Measurements from ENCODE around the gene TM7SF2.

CAGE:
- cytosol, long polyA minus RNA: no peak
- cytosol, long polyA plus RNA: no peak
- long polyA plus RNA: no peak
- nucleus, long polyA minus RNA: no peak
- nucleus, long polyA plus RNA: no peak
Measured at GRCh38 chr11:64894710-64895346, 16.4 kb upstream of the EHD1 start.

GRCh38 chr11:64896337-64896988 lies 18.0 kb upstream of the EHD1 start:
CAGE:
- cytosol, long polyA minus RNA: no peak
- cytosol, long polyA plus RNA: no peak
- long polyA plus RNA: no peak
- nucleus, long polyA minus RNA: no peak
- nucleus, long polyA plus RNA: no peak

DNA sequence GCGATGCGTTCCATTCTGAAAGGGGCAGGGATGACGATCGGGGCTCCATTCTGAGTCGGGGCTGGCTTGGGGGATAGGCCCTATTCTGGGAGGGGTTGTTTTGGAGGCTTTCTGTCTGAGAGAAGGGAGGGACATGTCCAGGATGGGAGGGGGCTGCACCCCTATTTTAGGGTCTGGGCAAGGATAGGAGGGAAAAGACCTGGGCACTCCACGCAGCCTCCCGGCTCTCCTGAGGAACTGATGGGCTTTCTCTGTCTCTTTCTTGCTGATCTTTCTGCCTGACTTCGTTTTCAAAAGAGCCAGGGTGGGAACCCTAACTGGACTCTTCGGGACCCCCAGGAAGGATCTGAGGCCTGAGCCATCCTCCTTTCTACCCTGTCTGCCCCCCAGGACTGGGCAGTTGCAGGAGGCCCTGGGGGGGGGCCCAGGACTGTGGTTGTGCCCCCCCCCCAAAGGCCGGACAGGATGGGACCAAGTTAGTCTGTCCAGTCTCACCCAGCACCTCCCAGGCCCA lies 742 bp downstream of the PPP2R5B start:
CAGE:
- cytosol, long polyA minus RNA: no peak
- cytosol, long polyA plus RNA: no peak
- long polyA plus RNA: no peak
- nucleus, long polyA minus RNA: no peak
- nucleus, long polyA plus RNA: no peak

DNA sequence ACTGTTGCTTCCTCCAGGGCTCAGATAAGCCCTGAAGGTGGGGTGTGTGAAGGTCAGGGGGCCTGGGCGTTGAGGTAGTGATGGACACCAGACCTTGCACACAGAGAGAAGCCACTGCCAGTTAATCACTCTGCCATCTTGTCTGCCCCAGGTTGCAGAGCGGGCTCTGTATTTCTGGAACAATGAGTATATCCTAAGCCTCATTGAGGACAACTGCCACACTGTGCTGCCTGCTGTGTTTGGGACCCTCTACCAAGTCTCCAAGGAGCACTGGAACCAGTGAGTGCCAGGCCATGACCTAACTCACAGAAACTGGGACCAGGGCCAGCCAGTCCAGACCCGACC lies 3.1 kb downstream of the GPHA2 start:
CAGE:
- cytosol, long polyA minus RNA: no peak
- cytosol, long polyA plus RNA: no peak
- long polyA plus RNA: no peak
- nucleus, long polyA minus RNA: no peak
- nucleus, long polyA plus RNA: no peak

CAGE:
- cytosol, long polyA minus RNA: no peak
- cytosol, long polyA plus RNA: no peak
- long polyA plus RNA: no peak
- nucleus, long polyA minus RNA: no peak
- nucleus, long polyA plus RNA: no peak
Measured at GRCh38 chr11:65077388-65077898, 6.4 kb downstream of the CDCA5 start.

CAGE:
- cytosol, long polyA minus RNA: no peak
- cytosol, long polyA plus RNA: no peak
- long polyA plus RNA: no peak
- nucleus, long polyA minus RNA: no peak
- nucleus, long polyA plus RNA: no peak
Measured at GRCh38 chr11:65083500-65083716, 432 bp downstream of the CDCA5 start.

DNA sequence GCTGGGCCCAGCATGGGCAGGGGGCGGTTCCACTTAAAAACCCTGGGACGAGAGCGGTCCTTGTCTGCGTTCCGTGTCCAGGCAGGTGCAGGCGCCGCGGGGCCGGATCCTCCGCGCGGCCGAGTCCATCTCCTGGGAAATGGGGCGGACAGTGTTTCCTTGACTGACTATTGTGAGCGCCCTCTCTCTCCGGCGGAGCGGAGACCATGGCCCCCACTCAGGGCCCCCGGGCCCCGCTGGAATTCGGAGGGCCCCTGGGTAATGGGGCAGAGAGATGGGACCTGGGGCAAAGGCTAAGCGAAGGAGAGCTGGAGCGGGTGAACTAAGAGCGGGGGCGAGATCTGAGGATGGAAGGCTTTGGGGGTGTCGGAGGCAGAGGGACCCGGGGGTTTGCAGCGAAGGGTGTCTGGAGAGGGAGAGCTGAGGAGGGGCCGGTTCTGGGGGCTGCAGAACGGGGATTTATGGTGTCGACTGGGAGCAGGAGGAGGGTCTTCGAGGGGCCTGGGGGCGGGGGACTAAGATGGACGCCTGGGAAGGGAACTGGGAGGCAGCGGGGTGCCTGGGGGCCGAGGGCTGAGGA lies at the start of gene TM7SF2:
TM7SF2 (plus strand) TSS at position 63 of the 580 bp plus-strand sequence.
CAGE:
- cytosol, long polyA minus RNA: no peak
- cytosol, long polyA plus RNA: start-site peak on the plus strand centred at position 92 of the sequence, 112 bp wide, 104 and 8 reads in 2 replicates
- long polyA plus RNA: no peak
- nucleus, long polyA minus RNA: no peak
- nucleus, long polyA plus RNA: no peak

GRCh38 chr11:65112390-65113078 lies 862 bp downstream of the TM7SF2 start:
CAGE:
- cytosol, long polyA minus RNA: no peak
- cytosol, long polyA plus RNA: no peak
- long polyA plus RNA: no peak
- nucleus, long polyA minus RNA: no peak
- nucleus, long polyA plus RNA: no peak

CAGE:
- cytosol, long polyA minus RNA: no peak
- cytosol, long polyA plus RNA: no peak
- long polyA plus RNA: no peak
- nucleus, long polyA minus RNA: no peak
- nucleus, long polyA plus RNA: no peak
Measured at GRCh38 chr11:65114702-65115649, 2.5 kb downstream of the ZNHIT2 start.

GRCh38 chr11:65116304-65117273 lies 912 bp downstream of the ZNHIT2 start:
CAGE:
- cytosol, long polyA minus RNA: no peak
- cytosol, long polyA plus RNA: no peak
- long polyA plus RNA: no peak
- nucleus, long polyA minus RNA: no peak
- nucleus, long polyA plus RNA: no peak

DNA sequence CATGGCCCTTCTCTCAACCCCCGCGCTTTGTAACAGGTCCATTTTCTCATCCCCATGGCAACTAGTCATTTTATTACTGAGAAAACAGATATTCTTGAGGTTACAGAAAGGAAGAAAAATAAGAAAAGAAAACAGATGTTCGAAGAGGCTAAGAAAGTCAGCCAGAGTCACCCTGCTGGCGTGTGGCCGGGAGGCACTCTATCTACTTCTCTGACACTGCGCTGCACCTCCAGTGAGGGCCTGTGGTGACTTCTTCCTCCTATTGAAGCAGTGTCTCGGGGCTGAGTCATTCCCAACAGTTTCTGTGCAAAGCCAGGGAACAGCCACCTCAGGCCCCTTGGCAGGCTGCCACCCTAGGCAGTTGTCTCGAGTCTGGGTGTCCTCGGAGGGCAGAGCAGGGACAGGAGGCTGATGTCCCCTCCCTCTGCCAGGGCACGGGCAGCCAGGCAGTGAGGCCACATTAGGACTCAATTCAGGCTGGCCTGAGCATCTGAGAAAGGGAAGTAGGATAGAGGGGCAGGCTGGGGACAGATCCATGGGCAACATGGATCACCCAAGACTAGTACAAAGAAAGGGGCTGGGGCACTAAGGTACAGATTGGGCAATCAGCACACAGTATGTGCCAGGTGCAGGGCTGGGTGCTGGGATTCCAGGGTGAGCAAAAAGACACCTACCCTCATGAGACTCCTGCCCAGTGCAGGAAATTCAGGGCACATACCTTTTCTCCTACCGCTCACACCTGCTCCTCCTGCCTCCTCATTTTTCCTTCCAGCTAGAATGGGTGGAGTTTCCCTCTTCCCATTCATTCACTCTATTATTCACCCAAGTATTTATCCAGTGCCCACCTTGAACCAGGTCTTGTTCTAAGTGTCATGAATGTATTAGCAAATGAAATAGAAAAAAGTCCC lies 16.5 kb upstream of the SYVN1 start:
CAGE:
- cytosol, long polyA minus RNA: no peak
- cytosol, long polyA plus RNA: no peak
- long polyA plus RNA: no peak
- nucleus, long polyA minus RNA: no peak
- nucleus, long polyA plus RNA: no peak

DNA sequence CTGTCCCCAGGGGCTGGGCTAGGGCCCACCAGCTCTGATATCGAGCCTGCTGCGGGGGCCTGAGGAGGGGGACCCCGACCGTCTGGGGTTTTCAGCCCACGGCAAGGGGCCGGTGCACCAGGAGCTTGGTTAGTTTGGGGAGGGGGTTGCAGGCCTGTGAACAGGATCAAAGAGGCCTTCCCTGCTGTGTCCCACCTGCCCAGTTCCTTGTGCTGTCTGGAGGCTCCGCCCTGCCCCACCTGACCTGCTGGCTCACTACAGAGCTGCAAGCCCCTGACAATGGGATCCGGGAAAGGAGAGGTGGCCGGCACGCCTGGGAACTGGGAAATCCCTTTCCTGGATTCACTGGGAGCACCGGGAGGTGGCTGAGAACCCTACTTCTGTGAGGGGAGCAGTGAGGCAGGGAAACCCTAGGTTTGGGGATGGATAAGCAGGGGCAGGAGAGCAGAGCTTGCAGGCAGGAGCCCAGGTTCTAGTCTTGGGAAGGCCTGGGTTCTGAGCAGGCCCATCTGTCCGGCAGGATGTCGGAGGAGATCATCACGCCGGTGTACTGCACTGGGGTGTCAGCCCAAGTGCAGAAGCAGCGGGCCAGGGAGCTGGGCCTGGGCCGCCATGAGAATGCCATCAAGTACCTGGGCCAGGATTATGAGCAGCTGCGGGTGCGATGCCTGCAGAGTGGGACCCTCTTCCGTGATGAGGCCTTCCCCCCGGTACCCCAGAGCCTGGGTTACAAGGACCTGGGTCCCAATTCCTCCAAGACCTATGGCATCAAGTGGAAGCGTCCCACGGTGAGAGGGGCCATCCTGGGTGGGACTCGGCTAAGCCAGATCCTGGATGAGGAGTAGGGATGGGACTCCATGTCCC lies 685 bp downstream of the CAPN1 start:
CAGE:
- cytosol, long polyA minus RNA: no peak
- cytosol, long polyA plus RNA: start-site peak on the plus strand centred at position 323 of the sequence, 110 bp wide, 109 and 36 reads in 2 replicates
- long polyA plus RNA: no peak
- nucleus, long polyA minus RNA: no peak
- nucleus, long polyA plus RNA: no peak

GRCh38 chr11:65207891-65208400 lies 26.2 kb downstream of the CAPN1 start:
CAGE:
- cytosol, long polyA minus RNA: no peak
- cytosol, long polyA plus RNA: no peak
- long polyA plus RNA: no peak
- nucleus, long polyA minus RNA: no peak
- nucleus, long polyA plus RNA: no peak

DNA sequence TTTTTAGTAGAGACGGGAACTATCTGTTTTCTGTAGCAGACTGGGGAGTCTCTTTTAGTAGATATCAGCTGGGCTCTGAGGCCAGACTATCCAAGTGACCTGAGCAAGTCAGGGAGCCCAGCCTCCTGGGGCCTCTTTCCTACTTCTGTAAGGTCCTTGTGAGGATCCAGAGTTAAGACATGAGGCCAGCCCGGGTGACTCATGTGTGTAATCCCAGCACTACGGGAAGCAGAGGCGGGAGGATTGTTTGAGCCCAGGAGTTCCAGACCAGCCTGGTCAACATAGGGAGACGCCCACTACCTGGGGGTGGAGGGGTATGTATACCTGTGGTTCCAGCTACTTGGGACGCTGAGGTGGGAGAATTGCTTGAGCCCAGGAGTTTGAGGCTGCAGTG lies 36.9 kb upstream of the POLA2 start:
CAGE:
- cytosol, long polyA minus RNA: no peak
- cytosol, long polyA plus RNA: no peak
- long polyA plus RNA: no peak
- nucleus, long polyA minus RNA: no peak
- nucleus, long polyA plus RNA: no peak

GRCh38 chr11:65297191-65297569 lies 17.5 kb upstream of the CDC42EP2 start:
CAGE:
- cytosol, long polyA minus RNA: no peak
- cytosol, long polyA plus RNA: no peak
- long polyA plus RNA: no peak
- nucleus, long polyA minus RNA: no peak
- nucleus, long polyA plus RNA: no peak

CAGE:
- cytosol, long polyA minus RNA: no peak
- cytosol, long polyA plus RNA: no peak
- long polyA plus RNA: no peak
- nucleus, long polyA minus RNA: no peak
- nucleus, long polyA plus RNA: no peak
Measured at GRCh38 chr11:65315179-65316274, 861 bp downstream of the CDC42EP2 start.

GRCh38 chr11:65390715-65391101 lies 4.3 kb downstream of the FRMD8 start:
CAGE:
- cytosol, long polyA minus RNA: no peak
- cytosol, long polyA plus RNA: no peak
- long polyA plus RNA: no peak
- nucleus, long polyA minus RNA: no peak
- nucleus, long polyA plus RNA: no peak

DNA sequence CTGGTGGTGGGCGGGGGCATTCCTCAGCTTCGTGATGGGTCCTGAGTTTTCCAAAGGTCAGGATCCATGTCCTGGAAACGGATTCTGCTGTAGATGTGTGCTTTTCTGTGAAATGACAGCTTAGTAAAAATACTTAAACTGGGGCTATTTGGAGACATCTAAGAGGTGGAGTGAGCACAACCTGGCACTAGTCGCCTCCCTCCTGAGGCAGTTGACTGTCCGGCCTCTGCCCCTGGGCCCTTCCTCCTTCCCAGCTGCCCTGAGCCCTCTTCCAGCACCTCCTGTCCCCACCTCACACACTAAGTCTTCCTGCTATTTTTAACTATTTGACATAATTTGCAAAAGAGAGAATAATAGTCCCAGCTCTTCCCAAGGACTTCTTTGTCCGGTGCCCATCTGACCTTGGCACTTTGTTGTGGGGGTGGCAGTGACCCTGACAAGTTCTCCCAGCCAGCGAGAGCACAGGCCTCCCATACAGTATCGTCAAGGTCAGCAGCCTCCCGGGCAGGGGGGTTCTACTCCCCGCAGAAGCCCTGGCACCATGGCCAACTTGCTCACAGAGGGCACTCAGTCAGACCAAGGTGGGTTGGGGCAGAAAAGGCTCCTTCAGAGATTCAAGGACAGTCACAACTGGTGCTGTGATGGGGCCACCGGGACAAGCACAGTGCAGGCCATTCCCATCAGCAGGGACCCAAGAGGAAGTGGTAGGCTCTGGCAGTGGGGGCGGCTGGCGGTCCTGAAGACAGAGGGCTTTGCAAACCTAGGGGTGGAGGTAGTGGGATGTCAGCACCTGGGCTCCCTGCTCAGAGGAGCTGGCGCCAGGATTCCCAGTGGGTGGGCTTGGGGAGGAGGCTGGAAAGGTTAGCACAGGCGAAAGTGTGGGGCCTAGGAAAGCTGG lies 30.6 kb downstream of the FRMD8 start:
CAGE:
- cytosol, long polyA minus RNA: no peak
- cytosol, long polyA plus RNA: no peak
- long polyA plus RNA: no peak
- nucleus, long polyA minus RNA: no peak
- nucleus, long polyA plus RNA: no peak

DNA sequence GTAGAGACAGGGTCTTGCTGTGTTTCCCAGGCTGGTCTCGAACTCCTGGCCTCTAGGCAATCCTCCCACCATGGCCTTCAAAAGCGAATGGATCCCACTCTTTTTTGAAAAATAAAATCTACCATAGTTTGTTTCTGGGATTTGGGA lies 34.2 kb downstream of the FRMD8 start:
CAGE:
- cytosol, long polyA minus RNA: no peak
- cytosol, long polyA plus RNA: no peak
- long polyA plus RNA: no peak
- nucleus, long polyA minus RNA: no peak
- nucleus, long polyA plus RNA: no peak

DNA sequence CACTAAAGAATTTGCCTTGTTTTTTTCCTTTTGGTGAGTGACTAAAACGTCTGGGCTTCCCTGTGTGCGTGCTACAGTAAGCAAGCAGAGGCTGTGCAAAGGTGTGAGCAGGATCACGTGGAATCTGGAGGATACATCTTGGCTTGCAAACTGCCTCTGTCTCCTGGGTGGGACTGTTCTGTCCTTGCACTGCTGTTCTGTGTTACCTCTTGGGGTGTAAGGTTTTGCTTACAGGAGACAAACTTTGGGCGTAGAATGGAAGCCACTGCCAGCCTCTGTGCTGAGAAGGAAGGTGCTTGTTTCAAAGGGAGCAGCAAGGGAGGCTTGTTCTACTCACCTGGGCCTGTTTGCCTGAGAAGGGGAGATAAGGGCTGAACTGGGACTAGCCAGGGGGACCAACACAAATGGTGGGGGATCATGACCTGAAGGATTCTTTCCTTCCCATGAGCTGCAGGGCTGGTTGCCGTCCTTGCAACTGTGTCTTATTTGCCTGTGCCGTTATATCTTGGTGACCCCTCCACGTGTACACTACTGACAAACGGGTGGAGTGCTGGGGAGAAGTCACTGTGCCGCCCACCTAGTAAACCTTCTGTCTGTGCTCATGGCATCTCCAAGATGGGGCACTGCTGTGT lies 40.7 kb downstream of the FRMD8 start:
CAGE:
- cytosol, long polyA minus RNA: no peak
- cytosol, long polyA plus RNA: no peak
- long polyA plus RNA: no peak
- nucleus, long polyA minus RNA: no peak
- nucleus, long polyA plus RNA: no peak